Jejunum (tissue), 1 donor: Measurements from ENCODE around the gene SOX18.

DNA sequence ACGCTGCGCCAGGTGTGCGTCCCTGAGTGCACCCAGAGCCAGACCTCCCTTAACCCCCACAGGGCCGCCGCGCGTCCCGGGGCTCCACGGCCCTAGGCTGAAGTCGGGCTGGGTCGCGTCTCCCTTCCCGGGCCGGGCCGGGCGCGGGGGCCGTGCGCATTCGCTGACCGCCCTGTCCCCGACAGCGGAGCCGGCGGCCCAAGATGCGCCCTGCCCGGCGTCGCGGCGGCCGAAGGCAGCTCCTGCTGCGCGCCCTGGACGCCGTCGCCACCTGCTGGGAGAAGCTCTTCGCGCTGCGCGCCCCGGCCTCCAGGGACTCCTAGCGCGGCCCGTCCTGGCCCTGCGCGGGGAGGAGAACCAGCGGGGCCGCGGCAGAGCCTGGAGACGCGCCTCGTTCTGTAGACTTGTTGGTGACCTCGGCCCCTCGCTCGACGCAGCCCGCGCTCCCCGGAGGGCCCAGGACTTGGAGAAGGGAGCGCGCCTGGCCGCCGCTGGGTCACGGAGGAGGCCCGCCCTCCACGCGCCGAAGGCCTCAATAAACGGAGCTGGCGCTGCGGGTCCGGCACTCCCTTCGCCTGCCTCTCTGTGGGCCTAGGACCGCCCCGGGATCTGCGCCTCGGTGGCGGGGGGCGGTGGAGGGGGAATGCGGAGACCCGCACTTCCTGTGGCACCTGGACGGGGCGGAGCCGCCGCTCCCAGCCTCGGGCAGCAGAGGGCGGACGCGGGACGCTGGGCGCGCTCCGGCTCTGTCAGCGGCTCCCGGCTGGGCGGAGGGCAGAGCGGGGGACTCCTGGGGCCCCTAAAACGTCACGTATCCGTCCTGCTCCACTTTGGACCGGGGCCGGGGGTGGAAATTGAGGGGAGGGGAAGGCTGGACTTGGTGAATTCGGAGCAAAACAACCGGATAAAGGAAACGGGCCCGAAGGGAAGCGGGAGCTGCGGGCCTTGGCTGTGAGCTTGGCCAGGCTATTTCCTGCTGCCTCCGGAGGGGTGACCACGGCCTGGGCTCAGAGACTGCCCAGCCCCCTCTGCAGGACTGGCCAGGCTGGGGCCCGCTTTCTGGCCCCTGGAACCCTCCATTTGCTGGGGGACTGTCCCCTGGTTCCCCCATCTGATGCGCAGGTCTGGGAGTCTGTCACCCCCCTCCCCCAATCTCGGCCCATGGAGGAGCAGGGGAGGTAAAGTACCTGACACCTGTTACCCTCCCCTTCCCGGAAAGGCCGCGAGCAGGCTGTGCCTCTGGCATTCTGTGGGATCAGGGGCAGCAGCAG, 2.9 kb downstream of the C20orf204 start:
- PRO-cap: no peak

DNA sequence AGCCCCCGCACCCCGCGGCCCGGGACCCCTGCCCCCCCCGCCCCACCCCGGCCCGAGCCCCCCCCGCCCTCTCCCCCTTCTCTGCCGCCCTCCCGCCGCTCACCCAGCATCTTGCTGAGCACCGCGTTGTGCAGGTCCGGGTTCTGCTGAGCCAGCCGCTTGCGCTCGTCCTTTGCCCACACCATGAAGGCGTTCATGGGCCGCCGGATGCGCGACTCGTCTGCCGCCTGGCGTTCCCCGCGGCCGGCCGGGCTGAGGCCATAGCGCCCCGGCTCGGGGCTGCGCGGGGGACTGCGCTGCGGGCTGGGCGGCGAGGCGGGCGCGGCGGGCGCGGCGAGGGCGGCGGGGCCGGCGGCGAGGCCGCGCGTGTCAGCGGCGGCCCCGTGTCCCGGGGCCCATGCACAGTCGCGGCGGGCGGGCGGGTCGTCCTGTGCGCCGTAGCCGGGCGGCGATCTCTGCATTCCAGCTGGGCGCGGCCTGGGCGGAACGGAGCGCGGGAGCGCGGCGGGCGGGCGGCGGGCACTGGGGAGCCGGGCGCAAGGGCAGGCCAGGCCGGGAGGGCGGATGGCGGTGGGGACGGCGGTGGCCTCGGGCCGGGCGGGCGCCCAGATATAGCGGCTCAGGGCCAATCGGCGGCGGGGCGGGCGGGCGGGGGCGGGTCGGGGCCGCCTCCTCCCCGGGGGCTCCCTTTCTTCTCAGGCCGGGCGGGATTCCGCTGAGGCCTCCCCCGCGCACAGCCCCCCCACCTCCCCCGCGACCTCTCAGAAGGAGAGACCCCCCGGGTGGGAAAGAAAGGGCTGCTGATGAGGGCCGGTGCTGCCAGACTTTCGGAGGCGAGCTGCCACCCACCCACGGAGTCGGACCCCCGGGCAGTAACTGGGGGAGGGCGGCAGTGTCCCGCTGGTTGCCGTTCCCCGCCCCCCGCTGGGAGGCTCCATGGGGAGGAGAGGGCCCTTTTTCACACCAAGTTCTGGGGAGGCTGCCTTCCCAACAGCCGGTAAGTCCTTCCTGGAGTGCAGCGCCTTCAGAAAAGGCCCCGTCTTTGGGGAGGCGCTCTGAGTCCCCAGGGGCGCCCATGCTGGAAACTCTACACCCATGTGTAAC, at the start of gene SOX18:
TSS of gene SOX18 (minus strand) at position 584 of the 1,104 bp plus-strand sequence.
- PRO-cap: bidirectional peak, plus-strand start at position 764 of the sequence, minus-strand start at position 584 of the sequence

DNA sequence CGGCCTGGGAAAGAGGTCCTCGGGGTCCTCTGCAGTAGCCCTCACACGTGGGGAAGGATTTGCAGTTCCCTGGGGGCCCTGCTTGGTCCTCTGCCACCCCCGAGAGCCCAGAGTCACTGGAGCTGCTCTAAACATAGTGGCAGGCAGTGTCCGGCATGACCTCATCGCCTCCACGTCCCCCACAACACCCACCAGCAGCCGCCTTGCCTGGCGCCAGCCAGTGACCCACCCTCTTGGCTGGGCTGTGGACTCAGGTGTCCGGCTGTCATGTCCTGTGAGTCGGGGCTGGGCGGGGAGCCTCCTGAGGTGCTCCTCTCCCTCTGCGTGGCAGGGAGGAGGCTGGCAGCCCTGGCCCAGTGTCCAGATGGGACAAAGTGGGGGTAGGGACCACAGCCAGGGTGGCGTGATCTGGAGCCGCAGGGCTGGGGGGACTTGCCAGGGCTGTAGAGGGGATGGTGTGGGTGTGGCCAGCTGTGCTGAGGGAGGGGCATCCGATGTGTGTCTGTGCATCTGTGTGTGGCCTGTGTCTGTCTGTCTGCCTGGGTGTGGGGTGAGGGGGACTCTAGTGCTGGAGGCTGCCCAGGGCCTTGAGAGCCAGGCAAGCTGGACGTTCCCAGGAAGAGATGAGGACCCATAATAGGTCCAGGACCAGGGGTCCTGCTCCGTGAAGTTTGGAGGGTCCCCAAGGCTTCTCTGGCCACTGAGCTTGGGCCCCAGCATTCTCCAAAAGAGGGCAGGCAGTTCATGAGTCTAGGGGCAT, 2.2 kb upstream of the SOX18 start:
- PRO-cap: bidirectional peak, plus-strand start at position 277 of the sequence, minus-strand start at position 115 of the sequence

DNA sequence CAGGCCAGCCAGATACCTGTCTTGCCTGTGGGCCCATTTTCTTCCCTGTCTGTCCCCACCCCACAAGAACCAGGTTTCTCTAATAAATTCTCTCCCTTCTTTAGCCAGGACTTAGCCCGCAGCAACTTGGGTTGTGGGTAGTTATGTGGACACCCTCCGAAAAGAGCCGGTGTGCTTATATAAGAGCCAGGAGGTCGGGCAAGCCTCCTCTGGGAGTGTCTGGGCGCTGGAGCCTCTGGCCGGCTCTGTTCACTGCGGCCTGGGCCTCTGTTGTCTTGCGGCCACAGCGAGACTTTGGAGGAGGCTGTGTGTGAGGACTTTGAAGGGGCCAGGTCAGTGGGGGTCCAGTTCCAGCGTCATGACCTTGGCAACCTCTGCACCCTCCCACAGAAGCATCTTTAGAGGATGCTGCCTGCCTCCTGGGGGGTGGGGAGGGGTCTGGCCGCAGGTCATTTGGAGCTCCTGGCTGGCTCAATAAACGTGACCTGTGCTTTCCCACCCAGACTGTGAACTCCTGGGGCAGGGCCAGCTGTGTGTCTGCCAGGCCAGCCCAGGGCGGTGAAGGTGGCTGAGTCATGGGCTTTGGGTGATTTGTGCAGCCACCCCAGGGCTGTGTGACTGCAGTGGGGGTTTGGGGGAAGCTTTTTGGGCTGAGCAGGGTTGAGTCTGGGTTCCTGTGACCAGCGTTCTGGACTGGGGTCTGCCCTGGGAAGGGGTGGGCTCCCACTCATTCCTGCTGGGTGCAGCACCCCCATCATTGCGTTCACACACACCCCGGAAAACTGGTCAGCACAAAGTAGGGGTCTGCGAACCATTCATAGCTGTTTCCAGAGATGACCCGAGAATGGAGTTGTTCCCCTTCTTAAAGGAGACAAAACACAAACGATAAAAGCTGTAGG, 1.3 kb downstream of the TCEA2 start:
- PRO-cap: bidirectional peak, plus-strand start at position 96 of the sequence, minus-strand start outside the sequence

DNA sequence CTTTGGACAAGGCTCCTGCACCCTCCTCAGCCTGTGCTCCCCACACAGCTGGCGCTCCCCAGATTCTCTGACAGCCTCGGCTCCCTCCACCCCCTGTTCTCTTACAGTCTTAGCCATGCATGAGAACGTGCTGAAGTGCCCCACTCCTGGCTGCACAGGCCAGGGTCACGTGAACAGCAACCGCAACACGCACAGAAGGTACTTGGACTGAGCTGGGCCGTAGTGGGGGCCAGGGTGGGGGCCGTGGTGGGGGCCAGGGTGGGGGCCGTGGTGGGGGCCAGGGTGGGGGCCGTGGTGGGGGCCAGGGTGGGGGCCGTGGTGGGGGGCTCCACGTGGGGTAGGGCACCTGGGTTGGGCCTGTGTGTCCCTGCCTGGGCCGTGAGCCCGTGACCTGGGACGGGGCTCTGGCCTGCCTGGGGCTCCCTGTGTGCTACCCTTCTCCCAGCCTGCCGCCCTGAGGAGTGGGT, 43.6 kb upstream of the PCMTD2 start:
- PRO-cap: no peak